Metastatic Breast Carcinoma in the Brain (tissue), 10 donors: ENCODE measurements around the genes SUPT4H1, PPM1E and SMG8.

GRCh38 chr17:58312219-58312600, 16.4 kb downstream of the TSPOAP1 start:
- PRO-cap, 10 experiments: no peak in any of the 10 experiments

GRCh38 chr17:58323738-58324294, 4.8 kb downstream of the TSPOAP1 start:
- PRO-cap, 10 experiments: peak in 1 of 10 experiments; most common plus-strand start chr17:58323842 (in 1)

DNA sequence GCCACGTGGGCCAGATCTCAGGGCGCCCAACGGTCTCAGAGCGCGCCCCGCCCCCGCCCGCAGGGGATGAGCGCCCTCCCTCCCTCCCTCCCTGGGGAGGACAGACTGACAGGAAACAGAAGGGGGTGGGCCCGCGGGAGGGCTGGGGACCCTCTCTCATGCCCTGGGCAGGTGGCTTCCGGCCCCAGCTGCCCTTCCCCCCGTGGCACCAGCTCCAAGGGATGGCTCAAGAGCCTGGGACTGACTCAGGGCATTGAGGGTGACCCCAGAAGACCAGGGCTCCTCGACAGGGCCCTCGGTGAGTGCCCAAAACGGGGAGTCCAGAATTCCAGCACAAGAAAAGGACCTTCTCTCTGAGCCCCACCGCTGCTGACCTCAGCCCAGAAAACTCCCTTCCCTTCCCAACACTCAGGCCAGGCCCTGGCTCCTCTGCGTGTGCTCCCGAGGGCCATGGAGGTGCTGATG, 4.0 kb upstream of the TSPOAP1 start:
- PRO-cap, 10 experiments: peak in 6 of 10 experiments; most common plus-strand start position 103 of the sequence (in 2)

DNA sequence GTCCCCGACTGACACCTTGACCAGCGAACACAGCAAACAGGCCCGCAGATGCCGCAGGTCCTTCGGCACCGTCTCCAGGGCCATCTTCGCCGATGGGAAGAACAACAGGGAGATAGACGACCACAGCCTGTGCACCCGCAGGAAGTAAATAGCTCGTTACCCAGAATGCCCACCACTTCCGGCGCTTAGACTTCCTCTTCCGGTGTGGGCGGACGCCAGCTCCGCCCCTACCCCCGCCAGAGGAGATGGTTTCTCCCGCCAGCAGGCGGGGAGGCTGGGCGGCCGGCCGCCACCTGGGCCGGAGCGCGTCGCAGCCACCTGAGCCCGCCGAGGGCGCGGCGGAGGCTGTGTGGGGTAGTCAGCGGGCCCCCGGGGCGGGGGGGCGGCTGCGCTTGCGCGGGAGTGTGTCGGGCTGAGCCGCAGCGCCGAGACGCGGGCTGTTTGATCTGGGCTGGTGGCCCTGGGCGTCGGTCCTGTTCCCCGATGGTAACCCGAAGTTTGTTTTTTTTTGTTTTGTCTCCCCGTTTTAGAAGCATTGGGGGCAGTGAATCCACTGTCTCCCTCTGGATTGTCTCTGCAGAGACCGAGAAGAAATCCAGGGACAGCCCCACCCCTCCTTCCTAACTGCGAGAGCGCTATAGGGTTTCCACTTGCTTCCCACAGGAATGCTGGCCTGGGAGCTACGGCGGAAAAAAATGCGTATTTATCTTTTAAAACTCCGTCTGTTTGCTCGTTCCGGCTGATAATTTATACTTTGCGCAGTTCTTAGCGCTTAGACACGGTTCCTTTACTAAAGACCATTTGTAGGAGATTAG, at the start of gene SUPT4H1:
SUPT4H1 (minus strand) TSS at position 150 of the 815 bp plus-strand sequence.
- PRO-cap, 10 experiments: peak in 10 of 10 experiments; most common plus-strand start position 321 of the sequence (in 9); most common minus-strand start position 150 of the sequence (in 8)

- PRO-cap, 10 experiments: peak in 10 of 10 experiments; most common plus-strand start chr17:58353149 (in 1); most common minus-strand start chr17:58353070 (in 10)
Measured at GRCh38 chr17:58352867-58353978, 1.2 kb upstream of the SUPT4H1 start.

DNA sequence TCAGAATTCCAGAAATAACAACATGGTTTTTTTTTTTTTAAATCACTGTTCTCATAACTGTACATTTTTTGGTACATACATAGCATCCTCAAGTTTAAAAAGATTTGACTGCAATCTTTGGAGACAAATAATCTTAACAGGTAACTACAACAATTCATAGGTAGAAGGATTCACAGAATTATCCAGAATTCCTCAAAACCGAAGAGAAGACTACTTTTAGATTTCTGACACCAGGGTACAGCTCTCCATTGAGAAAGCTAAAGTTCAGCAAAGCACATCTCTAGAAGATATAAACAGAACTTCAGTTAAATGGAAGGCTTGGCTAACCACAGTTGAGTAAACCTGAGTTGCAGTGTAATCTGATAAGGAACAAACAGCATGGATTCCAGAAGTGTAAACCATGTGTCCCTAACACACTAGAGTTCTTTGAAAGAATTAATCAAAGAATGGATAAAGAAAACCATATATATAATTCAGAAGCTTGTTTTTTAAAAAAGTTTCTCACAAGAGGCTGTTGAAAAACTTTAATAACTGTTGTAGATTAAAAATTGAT, 4.5 kb downstream of the RNF43 start:
- PRO-cap, 10 experiments: no peak in any of the 10 experiments

DNA sequence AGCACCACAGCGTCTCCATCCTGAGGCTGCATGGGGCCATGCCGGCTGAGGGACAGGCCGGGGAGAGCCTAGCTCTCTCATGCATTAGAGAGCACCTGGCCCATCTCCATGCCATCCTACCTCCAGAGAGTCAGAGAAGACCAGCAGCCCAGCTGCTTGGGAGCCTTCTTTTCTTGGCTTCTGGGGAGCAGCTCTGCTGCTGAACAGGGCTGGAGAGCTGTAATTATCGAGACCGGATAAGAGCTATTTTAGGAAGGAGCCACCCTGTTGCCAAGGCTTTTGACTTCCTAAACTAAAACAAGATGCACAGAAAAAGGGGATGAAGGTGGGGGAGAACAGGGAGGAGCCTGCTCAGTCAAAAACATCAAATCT, 5.2 kb downstream of the SEPTIN4 start:
- PRO-cap, 10 experiments: no peak in any of the 10 experiments

- PRO-cap, 10 experiments: peak in 1 of 10 experiments; most common plus-strand start chr17:58679941 (in 1)
Measured at GRCh38 chr17:58679854-58680252, 12.0 kb downstream of the IGBP1C start.

- PRO-cap, 10 experiments: peak in 3 of 10 experiments; most common plus-strand start chr17:58755585 (in 1)
Measured at GRCh38 chr17:58755422-58756031, at the start of gene PPM1E. TSS of gene PPM1E (plus strand) at chr17:58755854.

- PRO-cap, 10 experiments: no peak in any of the 10 experiments
Measured at GRCh38 chr17:58991685-58992393, 114.8 kb downstream of the TRIM37 start.

GRCh38 chr17:58993336-58993715, 113.4 kb downstream of the TRIM37 start:
- PRO-cap, 10 experiments: no peak in any of the 10 experiments

GRCh38 chr17:59093541-59094234, 13.0 kb downstream of the TRIM37 start:
- PRO-cap, 10 experiments: no peak in any of the 10 experiments

DNA sequence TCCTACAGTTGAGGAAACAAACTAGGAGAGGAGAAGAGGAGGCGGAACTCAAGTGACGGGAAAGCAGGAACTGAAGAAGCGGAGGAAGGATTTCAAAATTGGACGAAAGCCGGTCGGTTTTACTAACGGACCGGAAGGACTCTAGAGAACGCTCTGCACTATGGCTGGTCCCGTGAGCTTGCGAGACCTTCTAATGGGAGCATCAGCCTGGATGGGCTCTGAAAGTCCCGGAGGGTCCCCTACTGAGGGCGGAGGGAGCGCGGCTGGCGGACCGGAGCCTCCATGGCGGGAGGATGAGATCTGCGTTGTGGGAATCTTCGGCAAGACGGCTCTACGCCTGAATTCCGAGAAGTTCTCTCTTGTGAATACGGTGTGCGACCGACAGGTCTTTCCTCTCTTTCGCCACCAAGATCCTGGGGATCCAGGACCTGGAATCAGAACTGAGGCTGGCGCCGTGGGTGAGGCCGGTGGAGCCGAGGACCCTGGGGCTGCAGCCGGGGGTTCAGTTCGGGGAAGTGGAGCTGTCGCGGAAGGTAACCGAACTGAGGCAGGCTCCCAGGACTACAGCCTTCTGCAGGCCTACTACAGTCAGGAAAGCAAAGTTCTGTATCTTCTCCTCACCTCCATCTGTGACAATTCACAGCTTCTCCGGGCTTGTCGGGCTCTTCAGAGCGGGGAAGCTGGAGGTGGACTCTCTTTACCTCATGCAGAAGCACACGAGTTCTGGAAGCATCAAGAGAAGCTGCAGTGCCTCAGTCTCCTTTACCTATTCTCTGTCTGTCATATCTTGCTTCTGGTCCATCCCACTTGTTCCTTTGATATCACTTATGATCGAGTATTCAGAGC, at the start of gene SMG8:
SMG8 (plus strand) TSS at position 144 of the 846 bp plus-strand sequence.
- PRO-cap, 10 experiments: peak in 10 of 10 experiments; most common plus-strand start position 144 of the sequence (in 5); most common minus-strand start position 72 of the sequence (in 10)

DNA sequence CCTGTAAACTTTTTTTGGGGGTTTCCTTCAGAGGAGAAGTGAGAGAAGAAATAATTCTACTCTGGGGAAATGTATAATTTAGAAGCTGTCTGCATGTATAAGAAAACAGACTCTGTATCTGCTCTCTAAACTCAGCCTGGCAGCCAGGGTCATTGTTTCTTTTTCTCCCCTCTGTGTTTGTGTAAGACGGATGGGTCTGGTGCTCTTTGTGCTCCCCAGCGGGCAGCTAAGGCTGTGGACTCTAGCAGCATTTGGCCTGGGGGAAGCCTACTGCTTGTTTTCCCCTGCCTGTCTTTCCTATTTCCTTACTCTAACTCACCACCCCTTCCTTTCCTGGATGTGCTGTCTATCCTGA, 19.2 kb downstream of the YPEL2 start:
- PRO-cap, 10 experiments: no peak in any of the 10 experiments

DNA sequence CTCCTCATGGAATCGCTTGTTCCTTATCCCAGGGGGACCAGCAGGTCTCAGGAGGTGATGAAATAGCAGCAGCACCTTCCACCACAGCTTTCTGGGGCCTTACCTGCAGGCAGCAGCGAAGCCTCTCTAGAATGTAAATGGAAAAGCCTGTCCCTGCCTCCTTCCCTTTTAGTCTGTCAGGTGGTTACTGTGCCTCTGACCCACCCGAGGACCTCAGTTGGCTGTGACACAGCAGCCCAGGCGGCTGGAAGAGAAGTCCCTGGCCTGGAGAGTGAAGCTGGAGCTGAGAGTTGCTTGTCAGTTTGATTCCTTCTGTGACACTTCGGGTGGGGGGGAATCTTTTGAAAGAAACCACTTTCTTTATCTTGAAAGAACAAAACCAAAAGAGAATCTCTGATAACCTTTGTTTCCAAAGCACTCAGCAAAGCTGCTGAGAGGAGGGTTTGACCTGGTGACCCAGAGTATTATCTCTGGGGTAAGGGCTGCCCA, 33.8 kb downstream of the YPEL2 start:
- PRO-cap, 10 experiments: no peak in any of the 10 experiments

- PRO-cap, 10 experiments: no peak in any of the 10 experiments
Measured at GRCh38 chr17:59369311-59369822, 37.9 kb downstream of the YPEL2 start.

- PRO-cap, 10 experiments: no peak in any of the 10 experiments
Measured at GRCh38 chr17:59422919-59423821, 91.7 kb downstream of the YPEL2 start.

DNA sequence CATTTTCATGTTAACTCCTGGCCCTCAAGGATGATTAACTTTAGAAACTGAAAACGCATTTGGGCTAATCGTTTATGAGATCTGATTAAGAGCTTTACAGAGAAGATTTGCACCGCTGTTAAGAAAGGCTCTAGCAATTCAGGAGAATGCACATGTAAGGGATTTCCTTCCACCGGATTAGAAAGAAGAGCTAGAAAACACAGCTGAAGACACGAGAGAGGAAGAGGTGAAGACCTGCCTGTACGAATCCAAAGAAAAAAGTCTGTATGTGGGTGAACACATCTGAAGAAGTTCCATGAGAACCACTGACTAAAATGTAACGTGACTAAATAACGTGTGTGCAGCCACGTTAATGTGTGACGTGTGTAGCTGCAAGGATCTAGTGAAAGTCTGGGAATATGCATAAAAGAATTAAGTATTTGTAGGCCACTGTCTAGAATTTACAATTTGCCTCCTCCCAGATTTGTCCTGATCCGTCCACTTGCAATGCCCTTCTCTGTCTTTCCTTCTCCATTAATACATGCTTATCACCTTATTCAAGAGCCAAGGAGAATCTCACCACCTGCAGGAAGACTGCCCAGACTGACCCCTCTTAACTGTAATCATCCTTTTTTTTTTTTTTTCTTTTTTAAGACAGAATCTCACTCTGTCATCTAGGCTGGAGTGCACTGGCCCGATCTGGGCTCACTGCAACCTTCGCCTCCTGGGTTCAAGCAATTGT, 106.6 kb downstream of the YPEL2 start:
- PRO-cap, 10 experiments: peak in 1 of 10 experiments; most common minus-strand start position 264 of the sequence (in 1)

GRCh38 chr17:59490068-59490595, 75.3 kb upstream of the DHX40 start:
- PRO-cap, 10 experiments: no peak in any of the 10 experiments

- PRO-cap, 10 experiments: peak in 10 of 10 experiments; most common plus-strand start chr17:59620703 (in 3); most common minus-strand start chr17:59620609 (in 8)
Measured at GRCh38 chr17:59620490-59621314, 1.0 kb downstream of the CLTC start.